Body of pancreas (tissue), 2 donors: ENCODE measurements around a stretch of chr2.

- PRO-cap = no peak
- RAMPAGE, long total RNA, 2 experiments = no peak in any of the 2 experiments
These were observed 119.2 kb downstream of the TTN start for GRCh38 chr2:178688000-178688439.

- PRO-cap = no peak
- RAMPAGE, long total RNA, 2 experiments = no peak in any of the 2 experiments
These were observed 91.8 kb downstream of the TTN start for GRCh38 chr2:178715215-178716017.

DNA sequence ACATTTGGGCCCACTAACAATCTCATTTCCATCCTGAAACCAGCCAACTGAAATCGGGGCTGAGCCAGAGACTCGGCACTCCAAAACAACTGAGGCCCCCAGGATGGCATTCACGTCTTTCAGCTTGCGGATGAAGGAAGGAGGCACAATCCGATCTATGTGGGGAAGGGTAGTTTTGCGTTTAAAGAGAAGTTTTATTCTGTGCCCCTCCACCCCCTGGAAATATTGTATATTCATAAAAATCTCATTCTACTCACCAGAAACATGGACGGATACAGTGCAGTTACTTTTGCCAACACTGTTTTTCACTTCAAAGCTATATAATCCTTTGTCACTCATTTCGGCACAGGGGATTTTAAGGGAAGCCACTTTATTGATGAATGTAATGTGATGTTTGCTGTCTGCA is 87.9 kb downstream of the TTN start:
- PRO-cap = no peak
- RAMPAGE, long total RNA, 2 experiments = no peak in any of the 2 experiments

GRCh38 chr2:178748259-178748730 is 58.9 kb downstream of the TTN start:
- PRO-cap = no peak
- RAMPAGE, long total RNA, 2 experiments = no peak in any of the 2 experiments

DNA sequence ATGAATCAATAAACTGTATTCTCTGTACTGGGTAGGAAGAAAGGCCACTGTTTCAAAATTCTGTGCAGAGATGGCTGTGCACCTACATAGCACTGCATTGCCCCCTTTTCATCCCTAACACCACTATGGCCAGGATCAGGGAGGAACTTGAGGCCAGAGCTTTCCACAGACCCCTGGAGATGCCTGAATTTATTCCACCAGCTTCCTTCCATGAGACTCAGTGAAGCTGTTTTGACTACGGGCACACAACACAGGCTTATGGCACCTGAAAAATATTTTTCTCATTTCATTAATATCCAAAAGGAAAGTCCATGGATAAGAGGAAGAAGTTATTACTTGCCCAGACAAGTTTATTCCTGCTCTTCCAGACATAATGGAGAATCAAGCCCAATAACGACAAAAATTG is 52.3 kb downstream of the TTN start:
- PRO-cap = no peak
- RAMPAGE, long total RNA, 2 experiments = no peak in any of the 2 experiments

GRCh38 chr2:178800407-178800899 is 6.8 kb downstream of the TTN start:
- PRO-cap = no peak
- RAMPAGE, long total RNA, 2 experiments = no peak in any of the 2 experiments

DNA sequence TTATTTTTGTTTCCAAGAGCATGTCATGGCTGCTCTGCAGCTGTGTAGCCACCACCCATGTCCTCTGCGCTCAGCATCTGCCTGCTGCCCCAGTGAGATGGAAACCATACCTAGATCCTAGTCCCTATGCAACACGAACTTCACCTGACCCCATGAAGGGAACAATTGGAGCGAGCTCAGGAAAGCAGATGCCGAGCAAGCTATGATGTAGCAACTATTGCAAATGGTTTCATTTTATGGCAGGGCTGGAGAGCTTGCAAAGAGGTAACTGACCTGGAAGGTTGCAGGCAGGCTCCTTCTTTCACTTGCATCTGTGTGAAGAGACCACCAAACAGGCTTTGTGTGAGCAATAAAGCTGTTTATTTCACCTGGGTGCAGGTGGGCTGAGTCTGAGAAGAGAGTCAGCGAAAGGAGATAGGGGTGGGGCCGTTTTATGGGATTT is 1.4 kb upstream of the CCDC141 start:
- PRO-cap = no peak
- RAMPAGE, long total RNA, 2 experiments = no peak in any of the 2 experiments

GRCh38 chr2:179561543-179562056 is 297.0 kb upstream of the SESTD1 start:
- PRO-cap = no peak
- RAMPAGE, long total RNA, 2 experiments = no peak in any of the 2 experiments

- PRO-cap = no peak
- RAMPAGE, long total RNA, 2 experiments = no peak in any of the 2 experiments
These were observed 286.8 kb downstream of the ZNF385B start for GRCh38 chr2:179574223-179575437.

DNA sequence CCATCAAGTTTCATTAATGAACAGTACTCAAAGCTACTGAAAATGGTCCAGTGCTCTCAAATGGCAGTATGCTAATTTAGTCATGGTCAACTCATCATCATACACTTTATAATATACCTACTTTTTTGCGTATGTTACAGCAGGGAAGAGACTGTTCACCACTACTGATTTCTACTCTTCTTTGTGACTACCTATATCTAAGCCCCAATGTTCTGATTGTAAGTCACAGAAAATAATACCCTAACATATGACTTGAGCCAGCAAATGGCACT is 267.2 kb downstream of the ZNF385B start:
- PRO-cap = no peak
- RAMPAGE, long total RNA, 2 experiments = no peak in any of the 2 experiments

DNA sequence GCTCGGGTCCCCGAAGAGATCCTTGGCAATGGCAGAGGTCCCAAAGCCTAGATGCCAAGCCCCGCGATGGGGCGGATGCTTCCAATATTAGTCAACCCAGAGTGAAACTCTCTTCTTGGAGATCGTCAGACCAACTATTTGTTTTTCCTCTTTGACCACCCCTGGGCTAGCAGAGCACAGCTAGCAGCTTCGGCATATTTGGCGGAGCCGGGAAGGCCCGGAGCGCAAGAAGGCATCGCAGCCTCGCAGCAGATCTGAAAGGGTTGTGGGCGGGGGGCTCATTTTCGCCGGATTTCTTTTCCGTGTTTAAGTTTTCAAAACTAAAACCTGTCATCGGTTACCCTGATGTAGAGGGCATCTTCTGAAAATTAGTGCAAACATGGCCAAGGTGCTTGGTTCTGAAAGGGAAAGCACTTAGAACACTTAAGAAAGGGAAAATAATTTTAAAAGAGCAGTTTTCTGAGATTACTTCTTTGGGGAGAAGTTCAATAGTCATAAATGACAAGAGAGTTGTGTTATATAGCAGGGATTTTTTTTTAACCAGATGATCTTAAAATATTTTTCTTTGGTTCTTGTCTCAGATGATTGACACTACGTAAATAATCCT is 417 bp upstream of the ZNF385B start:
- PRO-cap = no peak
- RAMPAGE, long total RNA, 2 experiments = no peak in any of the 2 experiments

DNA sequence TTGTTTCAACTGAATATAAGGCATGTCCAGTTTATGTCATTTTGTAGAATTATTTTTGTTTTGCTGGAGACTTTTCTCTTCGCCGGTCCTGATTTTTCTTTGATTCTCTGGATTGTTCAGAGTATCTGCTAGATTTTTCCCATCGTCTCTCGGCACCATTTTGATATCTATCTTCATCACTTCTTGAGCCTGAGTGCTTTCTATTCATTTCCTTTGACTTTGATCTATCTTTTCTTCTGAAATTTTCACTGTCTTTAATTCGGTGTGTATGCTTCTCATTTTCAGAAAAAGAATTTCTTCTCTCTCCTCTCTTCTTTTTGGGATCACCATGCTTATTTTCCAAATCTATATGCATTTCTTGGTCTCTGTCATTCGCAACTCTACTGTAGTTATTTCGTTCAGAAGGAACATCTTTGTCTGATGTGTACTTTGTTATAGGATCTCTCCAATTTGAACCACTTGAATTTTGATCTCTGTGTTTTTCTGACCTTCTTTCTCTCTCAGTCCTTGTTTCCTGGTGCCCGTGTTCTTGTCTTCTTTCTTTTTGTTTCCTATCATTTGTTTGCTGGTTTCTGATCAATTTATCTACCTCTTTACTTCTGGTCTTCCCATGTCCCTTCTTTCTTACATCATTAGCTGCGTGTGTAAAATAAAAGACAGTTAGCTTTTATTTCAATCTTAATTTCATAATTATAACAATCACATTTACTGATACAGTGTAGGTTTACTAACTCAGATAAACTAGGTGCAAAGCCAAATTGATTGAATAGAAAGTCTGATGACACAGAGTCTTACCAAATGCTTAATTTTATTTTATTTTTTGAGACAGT is 61.8 kb downstream of the CWC22 start:
- PRO-cap = no peak
- RAMPAGE, long total RNA, 2 experiments = start-site peak on the minus strand in 1 of 2 experiments, centred at position 321 of the sequence, 12 reads per replicate

GRCh38 chr2:180590876-180591360 is 389.5 kb upstream of the UBE2E3 start:
- PRO-cap = no peak
- RAMPAGE, long total RNA, 2 experiments = no peak in any of the 2 experiments

- PRO-cap = no peak
- RAMPAGE, long total RNA, 2 experiments = no peak in any of the 2 experiments
These were observed 48.4 kb upstream of the NEUROD1 start for GRCh38 chr2:181728782-181729056.

DNA sequence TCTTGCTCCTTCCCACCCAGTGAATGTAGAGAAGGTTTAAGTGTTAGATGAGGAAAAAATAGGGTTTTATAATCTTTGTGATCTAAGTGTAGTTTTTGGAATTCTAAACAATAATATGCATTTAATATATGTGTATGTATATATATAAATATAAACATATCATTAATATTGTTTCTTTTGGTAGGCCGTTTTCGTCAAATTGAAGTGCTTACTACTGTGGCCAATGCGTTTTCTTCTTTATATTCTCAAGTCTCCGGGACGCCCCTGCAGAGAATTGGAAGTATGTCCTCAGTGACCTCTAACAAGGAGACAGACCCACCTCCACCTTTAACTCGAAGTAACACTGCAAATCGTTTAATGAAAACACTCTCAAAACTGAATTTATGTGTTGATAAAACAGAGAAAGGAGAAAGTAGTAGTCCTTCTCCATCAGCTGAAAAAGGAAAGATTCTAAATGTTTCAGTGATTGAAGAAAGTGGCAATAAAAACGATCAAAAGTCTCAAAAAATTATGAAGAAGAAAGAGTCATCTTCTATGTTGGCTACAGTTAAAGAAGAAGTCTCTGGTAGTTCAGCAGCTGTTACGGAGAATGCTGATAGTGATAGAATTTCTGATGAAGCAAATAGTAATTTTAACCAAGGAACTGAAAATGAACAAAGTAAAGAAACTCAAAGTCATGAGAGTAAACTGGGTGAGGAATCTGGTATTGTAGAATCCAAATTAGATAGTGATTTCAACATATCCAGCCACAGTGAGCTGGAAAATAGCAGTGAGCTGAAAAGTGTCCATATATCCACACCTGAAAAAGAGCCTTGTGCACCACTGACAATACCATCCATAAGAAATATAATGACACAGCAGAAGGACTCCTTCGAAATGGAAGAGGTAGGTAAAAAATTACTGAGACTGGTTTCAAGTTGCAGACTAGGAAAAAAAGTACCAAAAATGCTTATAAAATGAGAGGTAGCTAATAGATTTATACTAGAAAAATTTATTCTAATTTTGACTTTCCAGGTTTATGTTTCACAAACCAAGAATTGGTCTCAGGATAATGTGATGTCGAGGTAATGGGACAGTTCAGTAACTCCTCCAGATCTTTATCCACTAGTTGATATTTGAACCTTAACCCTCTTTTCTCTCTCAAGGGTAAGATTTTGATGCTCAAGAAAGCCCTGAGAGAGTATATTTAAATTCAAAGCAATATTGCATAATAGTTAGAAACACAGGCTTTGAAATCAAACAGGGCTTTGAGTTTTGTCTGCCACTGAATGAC is 10.5 kb downstream of the ITPRID2 start:
- PRO-cap = no peak
- RAMPAGE, long total RNA, 2 experiments = no peak in any of the 2 experiments

DNA sequence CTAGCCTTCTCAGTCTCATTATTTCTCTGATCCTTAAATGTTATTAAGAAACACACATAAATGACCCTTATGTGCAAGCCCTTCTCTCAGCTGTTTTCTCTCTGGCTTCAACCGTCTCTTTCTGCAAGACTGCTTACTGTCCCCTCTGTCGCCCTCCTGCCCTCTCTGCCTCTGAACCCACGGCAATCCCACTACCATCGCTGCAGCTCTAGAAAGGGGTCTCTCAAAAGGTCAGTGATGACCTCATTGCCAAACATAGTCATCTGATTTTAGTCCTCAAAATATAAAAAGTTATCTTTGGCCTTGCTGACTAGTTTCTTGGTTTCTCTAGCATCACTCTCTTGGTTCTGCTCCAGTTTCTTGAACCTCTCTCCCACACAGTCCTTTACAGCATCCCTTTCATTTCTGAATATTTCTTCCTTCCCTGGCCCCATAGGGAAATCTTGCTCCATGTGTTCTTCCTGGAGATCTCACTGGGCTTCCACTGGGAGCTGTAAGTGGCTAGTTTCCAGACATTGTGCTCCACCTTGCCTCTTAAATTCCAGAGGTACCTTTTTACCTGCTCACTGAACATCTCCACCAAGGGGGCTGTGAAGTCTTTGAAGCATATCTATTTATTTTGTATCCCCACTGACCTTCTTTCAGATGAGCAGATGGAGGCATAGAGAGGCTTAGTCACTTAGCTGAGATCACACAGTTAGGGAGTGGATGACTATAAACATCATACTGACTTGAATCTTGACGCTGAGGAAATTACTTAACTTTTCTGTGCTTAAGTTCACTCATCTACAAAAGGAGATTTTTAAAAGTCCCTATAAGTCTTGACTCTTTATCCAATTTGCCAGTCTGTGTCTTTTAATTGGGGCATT is 96.1 kb downstream of the PDE1A start:
- PRO-cap = no peak
- RAMPAGE, long total RNA, 2 experiments = no peak in any of the 2 experiments

- PRO-cap = no peak
- RAMPAGE, long total RNA, 2 experiments = no peak in any of the 2 experiments
These were observed 1.4 kb downstream of the DNAJC10 start for GRCh38 chr2:182717487-182717781.

- PRO-cap = no peak
- RAMPAGE, long total RNA, 2 experiments = no peak in any of the 2 experiments
These were observed 35.2 kb downstream of the NCKAP1 start for GRCh38 chr2:183002878-183003573.

DNA sequence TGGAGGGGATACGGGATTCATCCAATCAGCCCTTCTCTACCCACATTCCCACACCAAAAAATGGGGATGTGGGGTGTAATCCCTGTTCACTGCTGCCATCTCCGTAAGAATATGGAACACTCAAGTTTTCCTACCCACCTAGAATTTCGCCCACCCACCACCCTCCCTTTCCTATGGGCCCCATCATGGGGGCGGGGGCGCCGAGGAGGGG is 869 bp downstream of the NCKAP1 start:
- PRO-cap = no peak
- RAMPAGE, long total RNA, 2 experiments = no peak in any of the 2 experiments

DNA sequence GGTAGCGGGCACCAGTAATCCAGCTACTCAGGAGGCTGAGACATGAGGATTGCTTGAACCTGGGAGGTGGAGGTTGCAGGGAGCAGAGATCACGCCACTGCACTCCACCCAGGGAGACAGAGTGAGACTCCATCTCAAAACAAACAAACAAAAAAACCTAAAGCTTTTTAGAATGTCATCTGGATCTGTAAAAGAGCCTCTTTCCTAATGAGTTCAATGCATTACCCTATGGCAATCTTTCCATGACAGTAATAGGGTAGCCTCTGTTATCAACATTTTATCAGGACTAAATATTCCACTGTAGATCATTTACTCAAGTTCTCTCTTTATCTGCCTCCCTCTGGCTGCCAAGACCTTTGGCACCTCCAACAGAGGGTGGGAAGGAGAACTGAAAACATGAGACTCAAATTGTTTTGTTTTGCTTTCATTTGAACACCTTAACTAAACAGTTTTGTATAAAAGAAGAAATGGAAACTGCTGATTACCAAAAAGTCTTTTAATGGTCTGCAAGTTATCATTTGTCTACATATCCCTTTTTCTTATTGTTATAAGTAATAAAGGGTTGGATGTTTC is 18.6 kb upstream of the NCKAP1 start:
- PRO-cap = no peak
- RAMPAGE, long total RNA, 2 experiments = no peak in any of the 2 experiments